Measurements from ENCODE around the gene ELOA.

DNA sequence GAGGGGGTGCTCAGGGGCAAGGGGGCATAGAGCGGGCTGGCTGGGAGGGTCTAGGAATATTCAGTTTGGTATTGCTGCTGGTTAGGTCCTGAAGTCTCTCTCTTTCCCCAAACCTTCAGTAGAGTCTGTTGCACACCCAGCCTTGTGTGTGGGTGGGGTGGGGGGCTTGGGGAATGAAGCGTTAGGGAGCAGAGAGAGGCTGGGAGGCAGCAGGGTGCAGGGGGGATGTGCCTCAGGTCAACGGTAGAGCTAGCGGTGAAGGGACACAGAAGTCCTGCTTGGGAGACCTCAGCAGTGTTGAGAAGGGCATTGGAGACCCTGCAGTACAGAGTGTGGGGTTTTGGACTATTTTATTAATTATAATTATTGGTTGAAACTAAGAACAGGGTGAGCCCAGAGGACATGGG, 33.7 kb upstream of the WNT4 start:
- PRO-cap, result no peak

- PRO-cap, result no peak
Measured at GRCh38 chr1:22321638-22321949, 130.1 kb upstream of the ZBTB40 start.

DNA sequence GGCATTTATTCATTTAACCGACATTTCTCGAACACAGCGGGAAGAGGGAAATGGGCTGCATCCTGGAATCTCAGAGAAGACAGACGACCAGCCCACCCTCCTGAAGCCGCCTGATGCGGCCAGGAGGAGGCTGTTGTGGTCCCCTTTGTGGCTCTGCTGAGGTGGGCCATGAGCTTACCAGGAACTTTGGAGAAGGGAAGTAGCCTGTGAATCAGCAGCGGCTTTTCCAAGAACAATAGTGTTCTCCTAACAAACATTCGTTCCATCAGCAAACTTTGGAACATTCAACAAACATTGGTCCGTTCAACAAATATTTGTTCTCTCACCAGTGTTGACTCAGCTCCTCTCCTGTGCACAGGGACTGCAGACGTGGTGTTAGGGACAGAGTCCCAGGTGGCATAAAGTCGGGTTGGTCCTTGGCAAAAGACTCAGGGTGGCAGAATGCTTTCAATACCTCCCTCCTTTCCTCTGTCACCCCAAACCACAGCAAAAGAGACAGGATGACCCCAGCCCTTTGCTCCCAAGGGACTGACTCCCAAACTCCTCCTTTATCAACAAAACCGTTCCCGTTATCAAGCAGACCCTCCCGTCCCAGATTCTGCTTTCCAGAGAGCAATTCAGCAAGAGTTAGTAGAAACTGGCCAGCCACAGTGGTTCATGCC, 103.2 kb upstream of the ZBTB40 start:
- PRO-cap, result no peak

DNA sequence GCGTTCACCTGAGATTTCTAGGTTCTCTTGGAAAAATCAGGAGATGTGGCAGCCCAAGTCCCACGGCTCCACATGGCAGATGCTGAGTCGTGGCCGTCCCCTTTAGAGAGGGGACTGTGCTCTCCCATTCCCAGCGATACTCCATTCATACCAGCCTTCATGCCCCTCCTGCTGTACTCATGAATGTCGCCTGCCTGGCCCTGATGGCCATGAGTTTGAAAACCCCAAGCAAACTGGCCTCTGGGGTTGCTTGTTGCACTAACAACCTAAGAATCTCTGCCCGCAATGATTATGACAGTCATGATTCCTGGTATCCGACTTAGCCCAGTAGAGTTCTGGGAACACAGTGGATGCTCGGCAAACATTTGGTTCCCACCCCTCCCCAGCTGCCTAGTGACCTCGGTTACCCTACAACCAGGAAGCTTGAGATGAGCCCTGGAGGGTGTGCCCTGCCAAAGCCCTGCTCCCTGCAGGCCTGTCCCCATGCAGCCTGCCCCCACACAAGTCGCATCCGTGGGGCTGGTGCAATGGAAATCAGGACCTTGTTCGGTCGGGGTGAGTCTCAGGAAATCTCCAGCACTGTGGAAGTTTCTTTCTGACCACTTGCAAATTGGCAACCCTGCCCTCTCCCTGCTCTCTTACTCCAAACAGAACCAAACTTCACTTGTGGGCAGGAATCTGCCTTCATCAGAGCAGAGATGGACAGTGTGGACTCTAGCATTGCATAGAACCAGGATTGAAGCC, 76.0 kb upstream of the ZBTB40 start:
- PRO-cap, result no peak

DNA sequence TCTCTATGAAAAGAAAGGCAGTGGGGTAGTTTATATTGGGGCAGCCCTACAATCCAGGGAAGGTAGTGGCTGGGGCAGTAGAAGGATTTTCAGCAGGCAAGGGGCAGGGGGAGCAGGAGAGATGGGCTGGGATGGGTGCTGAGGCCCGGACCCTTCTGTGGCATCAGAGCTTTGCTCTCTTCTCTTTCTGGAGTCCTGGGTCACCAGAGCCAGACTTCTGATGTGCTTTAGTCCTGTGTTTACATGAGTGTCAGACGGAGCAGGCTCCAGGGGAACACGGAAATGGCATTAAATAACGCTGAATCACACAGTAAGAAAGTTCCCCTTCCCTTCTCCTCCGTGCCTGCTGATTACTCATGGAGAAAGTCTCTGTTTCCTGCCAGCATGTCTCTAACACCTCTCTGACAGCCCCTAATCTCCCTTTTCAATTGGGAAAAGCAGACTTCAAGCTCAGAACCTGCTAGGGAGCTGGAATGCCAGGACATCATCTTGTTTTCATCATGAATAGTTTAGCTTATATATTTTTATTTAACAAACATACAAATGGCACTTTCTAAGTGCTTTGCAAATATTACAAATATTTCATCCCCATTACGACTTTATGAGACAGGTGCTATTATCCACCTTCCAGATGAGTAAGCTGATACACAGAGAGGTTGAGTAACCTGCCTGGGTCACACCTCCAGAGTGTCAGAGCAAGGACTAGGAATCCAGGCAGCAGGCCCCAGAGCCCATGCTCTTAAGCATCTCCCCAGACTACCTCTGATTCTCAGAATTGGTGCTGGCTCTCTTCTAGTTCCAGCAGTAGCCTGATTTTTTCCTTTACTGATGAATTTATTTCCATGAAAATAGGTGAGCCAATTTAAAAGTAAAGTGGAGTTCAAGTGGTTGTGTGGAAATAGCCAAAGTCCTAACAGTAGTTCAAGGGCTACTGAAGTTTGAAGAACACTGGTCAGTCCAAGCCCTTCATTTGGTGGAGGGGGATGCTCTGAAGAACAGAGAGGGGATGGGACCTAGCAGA, 39.9 kb downstream of the EPHB2 start:
- PRO-cap, result no peak

DNA sequence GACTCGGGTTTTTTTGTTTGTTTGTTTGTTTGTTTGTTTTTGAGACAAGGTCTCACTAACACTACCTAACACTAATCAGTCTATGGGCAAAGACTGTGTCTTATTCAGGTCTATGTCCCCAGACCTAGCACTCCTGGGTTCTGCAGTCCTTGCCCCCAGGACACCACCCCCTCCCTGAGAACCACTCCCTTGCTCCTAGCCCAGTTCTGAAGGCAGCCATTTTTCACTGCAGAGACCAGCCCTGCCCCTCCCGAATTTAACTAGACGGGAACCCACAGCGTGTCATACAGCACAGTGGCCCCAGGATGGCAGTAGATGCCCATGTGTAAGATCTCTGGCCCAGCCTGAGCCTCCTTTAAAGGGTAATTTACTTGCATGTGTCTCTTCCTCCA, 3.6 kb upstream of the LACTBL1 start:
- PRO-cap, result no peak

DNA sequence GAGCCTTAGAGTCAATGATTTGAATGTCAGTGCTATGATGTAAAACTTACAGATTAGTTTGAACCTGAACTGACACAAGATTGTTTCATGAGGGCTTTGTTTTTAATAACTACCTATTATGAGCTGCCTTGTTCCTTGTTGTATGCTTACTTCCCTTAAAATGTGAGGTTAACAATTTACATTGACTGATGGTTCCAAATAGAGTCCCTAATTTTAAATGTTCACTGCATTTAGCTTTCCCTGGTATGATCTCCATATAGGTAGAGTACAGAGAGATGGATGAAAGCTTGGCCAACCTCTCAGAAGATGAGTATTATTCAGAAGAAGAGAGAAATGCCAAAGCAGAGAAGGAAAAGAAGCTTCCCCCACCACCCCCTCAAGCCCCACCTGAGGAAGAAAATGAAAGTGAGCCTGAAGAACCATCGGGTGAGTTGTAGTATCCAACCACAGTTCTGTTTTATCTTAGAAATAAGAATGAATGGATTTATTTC, 11.0 kb downstream of the KDM1A start:
- PRO-cap, result no peak

DNA sequence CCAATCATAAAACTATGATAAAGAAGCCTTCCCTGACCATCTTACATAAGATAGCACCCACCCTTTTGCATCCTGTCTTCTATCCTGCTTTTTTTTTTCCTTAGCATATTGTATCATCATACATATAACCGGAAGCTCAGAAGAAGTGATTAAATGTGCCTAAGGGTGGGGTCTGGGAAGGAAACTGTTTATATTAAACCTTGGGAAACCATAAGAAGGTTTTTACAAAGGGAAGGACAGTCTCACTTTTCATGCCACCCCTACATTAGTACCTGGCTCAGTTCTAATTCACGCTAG, 82.6 kb downstream of the KDM1A start:
- PRO-cap, result no peak

GRCh38 chr1:23119105-23119675, 98.1 kb downstream of the HTR1D start:
- PRO-cap, result no peak

- PRO-cap, result no peak
Measured at GRCh38 chr1:23304120-23304768, 39.8 kb downstream of the HNRNPR start.

DNA sequence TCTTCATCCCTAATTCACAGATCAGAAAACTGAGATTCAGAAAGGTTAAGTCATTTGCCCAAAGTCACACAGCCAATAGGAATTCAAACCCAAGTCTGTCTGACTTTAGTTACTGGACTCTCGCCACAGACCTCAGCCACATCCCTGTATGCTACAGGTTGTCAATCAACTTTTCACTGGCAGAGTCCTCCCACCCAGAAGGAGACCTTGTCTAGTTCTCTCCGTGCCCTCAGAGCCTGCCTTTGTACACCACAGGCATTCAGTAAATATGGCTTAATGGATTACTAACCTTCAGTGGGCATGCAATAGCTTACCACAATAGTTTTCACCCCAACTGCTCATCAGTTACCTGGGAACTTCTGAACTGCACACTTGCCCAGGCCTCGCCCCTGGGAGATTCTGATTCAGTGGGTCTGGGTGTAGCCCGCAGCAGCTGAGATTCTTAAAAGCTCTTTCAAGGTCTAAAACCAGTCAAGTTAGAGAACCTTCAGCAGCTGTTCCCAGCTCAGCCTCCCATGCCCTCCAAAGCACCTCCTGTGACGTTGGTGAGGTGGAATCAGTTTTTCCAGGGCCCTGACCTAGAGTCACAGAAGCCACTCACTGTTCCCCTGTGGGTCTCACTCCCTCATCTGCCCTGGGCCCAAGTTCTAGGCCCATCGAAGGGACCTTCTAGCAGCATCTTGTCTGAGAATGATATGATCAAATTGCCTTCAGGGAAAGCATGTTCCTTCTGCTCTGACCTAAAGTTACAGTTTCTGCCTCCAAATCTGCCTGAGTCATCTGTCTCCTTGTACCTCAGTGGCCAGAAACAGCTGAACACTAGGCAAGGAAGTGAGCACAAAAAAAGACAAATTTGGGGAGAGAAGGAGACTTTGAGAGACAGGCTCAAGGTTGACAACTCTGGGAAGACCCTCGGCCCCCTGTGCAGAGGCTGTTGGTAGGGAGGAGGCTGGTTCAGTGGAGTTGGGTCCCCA, 10.8 kb downstream of the ASAP3 start:
- PRO-cap, result no peak

- PRO-cap, result unidirectional peak, plus-strand start at chr1:23554475
Measured at GRCh38 chr1:23554062-23554777, 5.1 kb downstream of the ID3 start.

GRCh38 chr1:23595892-23596136, 36.5 kb upstream of the ID3 start:
- PRO-cap, result no peak

DNA sequence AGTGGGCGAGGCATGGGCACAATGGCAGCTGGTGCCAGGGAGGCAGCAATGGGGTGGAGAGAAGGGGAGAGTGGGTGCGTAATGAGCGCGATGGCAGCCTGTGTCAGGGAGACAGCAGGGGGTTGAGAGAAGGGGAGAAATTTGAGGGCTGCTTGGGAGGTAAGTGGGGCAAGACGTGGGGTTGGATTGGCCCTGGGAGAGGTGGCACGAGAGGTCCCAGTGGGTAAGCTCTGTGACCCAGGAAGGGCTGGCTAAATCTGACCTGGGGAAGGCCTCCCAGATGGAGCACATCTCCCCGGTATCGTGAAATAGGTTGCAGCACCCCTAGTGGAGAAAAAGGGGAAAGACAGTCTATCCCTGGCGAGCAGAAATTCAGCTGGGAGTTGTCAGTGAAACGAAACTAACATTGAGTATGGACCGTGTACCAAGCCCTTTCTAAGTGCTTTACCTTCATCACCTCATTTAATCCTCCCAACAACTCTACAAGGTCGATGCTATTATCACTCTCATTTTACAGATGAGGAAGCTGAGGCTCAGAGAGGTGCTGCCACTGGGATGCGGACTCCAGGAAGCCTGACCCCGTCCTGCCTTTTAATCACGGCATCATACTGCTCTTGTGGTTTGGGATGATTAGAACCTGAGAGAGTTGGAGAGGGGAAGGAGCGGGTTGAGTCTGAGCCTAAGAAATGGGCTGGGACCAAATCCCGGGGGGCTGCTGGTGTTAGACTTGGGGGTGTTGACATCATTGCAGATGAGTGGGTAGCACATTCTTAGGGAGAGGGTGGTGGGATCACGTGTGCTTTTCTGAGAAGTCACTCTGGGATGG, 56.6 kb upstream of the RPL11 start:
- PRO-cap, result no peak

DNA sequence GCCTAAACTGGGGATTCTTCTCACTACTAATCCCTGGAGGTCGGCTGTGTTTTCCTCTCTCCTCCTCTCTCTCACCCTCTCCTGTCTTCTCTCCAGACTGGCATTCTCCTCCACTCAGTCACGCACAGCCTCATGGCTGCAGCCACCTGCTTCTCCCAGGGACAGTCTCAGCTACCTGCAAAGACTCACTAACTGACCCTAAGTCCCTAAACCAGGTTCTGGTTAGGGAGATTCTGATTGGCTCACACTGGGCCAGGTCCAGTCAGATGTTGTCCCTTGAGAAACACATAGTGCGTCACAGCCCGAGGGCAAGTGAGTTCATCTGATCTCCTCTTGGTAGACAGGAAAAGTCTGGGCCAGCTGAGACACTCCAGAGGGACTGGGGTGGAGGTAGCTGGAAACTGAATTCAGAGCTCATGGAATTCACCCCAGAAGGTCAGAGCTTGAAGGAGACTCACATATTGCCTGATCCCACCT, 40.5 kb upstream of the RPL11 start:
- PRO-cap, result no peak

DNA sequence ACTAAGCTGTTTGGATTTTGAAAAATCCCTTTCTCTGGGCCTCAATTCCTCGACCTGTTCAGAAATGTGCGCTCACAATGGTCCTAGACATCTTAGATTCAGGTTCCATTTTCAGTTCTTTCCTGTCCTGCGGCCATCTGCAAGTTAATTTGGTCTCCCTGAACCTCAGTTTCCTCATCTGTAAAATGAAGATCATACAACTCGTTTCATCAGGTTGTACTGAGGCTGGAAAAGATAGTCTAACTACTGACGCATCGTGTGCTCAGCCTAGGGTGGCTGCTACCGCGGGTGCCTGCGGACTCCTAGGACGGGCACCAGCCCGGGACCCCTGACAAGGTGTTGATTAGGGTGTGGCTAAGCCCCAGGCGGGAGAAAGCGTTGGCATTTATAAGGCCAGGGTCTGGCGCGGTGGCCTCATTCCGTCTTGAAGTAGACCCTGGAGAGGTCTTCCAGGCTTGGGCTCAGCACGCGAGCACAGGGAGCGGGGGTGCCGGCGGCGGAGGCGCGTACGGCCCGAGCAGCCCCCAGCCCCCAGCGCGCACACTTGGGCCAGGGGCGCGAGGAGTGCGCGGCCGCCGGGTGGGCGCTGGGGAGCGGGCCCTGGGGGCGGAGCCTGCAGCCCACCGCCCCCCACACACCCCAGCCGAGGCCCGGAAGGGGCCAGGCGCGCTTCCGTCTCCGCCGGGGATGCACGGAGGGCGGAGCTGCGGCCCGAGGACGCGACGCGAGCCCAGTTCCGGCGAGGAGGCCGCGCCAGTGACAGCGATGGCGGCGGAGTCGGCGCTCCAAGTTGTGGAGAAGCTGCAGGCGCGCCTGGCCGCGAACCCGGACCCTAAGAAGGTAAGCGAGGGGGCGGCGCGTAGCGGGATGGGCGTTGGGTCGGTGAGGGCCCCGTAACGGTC, at the start of gene ELOA:
TSS of gene ELOA (plus strand) at position 733 of the 902 bp plus-strand sequence.
- PRO-cap, result bidirectional peak, plus-strand start at position 733 of the sequence, minus-strand start at position 668 of the sequence

DNA sequence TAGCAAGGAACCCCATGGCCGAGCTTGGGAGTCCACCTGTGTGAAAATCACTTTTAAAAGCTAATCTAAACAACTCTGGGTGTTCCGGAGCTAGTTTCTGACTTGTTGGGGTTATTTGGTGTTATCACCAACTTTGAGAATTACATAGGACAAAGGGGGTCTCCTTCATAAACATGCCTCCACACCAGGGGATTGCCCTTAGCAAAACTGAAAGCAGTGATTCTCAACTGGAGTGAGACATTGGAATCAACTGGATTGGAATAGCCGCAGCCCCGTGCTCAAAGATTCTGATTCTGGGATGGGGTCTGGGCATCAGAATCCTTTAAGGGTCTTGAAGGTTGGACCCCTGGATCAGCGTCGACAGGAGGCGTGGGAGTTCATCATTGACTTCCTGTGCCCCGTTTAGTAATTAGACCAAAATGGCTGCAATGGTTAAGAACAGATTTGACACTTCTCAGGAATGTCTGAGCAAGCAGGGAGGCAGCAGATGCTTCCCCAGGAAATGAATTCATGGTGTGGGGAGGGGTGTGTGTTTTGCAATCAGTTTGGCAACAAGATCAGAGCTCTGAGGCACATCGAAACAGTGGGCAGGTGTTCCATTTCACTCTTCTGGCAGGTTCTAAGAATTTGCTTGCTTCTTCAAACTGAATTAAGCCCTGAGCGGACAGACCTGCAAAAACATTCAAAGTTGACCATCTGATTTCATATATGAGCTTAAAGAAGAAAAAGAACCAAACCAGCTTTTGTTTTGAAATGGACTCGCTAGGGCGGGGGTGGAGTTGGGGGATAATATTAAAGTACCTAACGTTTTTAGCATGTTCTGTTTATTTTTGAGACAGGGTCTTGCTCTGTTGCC, 4.6 kb upstream of the PNRC2 start:
- PRO-cap, result bidirectional peak, plus-strand start at position 573 of the sequence, minus-strand start at position 510 of the sequence

DNA sequence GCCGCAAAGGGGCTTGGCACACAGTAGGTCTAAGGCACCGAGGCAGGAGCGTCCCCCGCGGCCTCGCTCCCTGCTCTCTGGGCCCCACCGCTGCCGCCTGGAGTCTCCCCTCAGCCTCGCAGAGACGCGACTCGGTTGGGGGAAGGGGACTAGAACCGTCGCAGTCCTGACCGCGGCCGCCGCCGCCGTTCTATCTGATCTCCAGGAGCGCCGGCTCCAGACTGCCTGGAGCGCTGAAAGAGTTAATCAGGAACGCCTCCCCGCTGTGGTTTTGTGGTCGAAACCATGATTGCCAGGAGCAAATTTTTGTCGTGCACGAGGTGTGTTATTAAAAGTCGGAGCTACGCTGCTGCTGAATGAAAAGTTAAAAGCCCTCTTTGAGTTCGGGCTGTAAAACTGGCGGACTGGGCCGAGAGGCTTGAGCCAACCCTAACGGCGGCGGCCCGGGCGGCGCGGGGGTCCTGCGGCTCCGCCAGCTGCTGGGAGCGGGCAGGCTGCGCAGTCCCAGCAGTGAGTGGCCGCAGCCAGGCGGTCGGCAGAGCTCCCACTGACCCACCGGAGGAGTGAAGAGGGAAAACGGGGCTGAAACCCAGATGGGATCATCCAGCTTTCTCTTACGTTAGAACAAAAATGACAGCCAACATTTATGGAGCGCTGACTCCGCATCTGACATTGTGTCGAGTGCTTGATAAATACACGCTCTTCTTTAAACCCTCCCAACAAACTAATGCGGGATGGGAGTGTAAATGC, 3.2 kb downstream of the GRHL3 start:
- PRO-cap, result unidirectional peak, minus-strand start at position 192 of the sequence

DNA sequence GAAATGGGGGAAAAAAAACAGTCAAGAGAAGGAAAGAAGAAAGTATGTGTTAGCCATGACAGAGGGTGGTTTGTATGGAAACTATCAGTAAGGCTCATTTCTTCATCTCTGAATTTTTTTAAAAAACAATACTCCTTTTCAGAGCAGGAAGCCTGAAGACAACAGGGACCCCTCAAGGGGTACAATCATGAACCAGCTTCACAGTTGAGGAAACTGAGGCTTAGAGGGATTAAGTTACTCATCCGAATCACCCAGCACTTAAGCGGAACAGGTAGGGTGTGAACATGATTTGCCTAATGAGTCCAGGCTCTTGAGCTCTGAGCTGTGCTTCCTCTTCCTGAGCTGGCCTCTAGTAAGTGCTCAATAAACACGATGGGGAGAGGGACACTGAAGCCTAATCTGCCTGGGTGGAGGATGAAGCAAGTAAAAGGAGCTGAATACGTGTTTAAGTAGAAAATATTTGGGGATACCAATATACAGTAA, 20.7 kb downstream of the STPG1 start:
- PRO-cap, result no peak

- PRO-cap, result unidirectional peak, plus-strand start at chr1:24393488
Measured at GRCh38 chr1:24393332-24393643, 20.3 kb downstream of the STPG1 start.

Data from pulmonary lymph node (tissue), 1 donor.